NB4 (cell line): ENCODE data around the genes C2CD6, MPP4 and ABI2.

DNA sequence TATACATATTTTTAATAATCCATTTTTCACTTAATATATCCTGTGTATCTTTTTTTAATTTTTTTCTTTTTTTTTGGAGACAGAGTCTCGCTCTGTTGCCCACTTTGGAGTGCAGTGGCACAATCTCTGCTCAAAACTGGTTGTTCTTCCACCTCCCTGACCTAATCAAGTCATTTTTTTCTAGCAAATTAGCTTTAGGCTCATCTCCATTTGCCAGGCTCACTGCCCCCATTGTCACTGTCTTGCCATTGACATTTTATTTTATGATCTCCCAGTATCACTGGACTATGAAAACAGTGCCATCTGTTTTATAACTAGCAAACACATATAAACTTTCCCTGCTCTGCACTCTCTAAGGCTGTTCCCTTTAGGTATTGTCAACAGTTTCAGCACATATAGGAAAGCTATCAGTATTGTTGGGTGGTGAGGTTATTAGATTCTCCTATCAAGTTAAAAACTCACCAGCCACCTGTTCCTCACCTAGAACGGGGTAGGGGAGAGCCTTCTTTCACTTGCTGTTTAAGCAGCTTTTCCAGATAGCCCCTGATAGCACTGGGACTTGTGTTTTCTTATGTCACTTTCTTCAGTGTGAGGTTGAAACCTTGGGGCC is 32.4 kb downstream of the CFLAR start:
- RRBS: no CpG with 5 or more reads among the region's 2 CpGs

DNA sequence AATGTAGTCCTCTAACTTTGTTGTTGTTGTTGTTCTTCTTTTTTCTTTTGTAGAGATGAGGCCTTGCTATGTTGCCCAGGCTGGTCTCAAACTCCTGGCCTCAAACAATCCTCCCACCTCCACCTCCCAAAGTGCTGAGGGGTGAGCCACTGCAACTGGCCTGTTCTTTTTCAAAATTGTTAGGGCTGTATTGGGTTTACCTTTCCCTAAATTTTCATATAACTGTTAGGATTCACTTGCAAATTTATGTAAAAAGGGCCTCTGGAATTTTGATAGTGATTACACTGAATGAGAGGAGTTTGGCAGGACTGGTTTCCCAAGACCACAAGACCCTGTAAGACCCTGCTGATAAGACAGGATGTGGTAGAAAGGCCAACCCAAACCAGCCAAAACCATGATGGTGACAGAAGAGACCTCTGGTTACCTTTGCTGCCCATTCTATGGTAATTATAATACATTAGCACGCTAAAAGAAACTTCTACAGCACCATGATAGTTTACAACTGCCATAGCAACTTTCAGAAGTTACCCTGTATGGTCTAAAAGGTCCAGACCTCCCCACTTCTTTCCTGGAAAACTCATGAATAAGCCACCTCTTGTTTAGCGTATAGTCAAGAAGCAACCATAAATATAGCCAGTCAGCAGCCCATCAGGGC is 8.3 kb upstream of the CASP10 start:
- RRBS: no CpG with 5 or more reads among the region's 2 CpGs

DNA sequence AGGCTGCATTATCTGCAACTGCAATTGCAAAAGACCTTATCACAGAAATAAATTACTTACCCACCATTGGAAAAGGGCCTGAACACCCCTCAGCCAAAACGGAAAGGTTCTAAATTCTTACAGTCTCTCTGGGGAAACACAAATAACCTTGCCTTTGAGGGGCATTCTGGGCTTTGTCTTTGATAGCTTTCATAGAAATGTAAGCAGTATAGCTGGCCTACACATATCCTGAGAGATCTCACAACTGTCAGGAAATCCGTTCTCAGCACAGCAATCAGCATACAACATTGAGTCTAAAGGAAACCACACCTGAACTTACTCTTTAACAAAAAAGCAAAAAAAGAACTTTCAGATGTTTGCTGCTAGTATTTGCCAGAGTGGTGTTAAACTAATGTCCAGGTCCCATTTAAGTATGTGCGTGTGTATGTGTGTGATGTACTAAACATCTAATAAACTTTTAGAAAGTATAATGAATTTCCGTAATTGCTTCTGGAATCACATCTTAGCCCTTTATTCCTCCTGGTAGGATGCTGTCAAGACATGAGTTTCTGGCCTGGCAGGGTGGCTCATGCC is 8.7 kb downstream of the CASP10 start:
- RRBS: no CpG with 5 or more reads among the region's 4 CpGs

GRCh38 chr2:201219226-201219747 is 36.3 kb downstream of the CASP10 start:
- RRBS: no CpG with 5 or more reads among the region's 4 CpGs

DNA sequence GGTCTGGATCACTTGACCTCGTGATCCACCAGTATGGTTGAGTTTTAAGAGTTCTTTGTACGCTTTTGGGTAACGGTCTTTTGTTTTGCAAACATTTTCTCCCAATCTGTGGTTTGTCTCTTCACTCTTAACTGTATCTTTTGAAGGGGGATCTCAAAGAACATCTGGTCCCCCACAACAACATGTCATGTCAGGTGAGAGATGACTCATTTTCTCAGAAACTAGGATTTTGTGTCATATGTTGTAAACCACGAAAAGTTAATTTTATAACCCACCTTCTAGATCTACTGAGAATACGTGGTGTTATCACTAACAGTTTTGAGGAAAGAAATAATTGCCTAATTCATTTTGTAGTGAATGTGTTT is 7.9 kb upstream of the CASP8 start:
- RRBS: no CpG with 5 or more reads among the region's 5 CpGs

DNA sequence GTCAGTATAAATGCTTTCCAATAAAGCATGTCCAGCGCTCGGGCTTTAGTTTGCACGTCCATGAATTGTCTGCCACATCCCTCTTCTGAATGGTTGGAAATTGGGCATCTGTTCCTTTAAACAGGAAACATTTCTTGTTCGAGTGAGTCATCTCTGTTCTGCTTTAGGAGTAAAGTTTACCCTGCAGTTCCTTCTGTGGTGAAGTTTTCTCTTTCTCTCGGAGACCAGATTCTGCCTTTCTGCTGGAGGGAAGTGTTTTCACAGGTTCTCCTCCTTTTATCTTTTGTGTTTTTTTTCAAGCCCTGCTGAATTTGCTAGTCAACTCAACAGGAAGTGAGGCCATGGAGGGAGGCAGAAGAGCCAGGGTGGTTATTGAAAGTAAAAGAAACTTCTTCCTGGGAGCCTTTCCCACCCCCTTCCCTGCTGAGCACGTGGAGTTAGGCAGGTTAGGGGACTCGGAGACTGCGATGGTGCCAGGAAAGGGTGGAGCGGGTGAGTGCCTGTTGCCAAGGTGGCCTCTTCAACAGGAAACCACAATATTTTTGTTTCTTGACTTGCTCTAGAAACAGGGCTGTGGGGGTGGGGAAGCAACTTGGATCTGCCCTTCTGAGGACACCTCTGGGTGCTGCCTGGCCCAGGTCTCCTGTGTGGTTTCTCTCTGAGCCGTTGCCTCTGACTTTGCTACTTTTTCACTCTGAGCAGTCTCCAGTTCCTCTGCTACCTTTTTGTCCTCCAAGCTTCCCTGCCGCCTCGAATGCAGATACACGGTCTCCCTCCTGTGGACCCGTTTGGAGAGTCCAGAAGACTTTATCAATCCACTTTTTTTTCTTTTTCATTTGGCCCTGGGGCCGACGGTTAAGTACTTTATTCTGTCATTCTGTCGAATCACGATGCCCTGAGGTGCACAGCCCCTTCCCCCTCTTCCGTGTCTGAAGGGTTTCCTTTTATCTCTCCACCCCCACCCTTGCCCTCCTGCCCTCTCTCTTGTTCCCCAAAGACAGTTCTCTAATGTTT is 2.1 kb upstream of the CASP8 start:
- RRBS: no CpG with 5 or more reads among the region's 19 CpGs

DNA sequence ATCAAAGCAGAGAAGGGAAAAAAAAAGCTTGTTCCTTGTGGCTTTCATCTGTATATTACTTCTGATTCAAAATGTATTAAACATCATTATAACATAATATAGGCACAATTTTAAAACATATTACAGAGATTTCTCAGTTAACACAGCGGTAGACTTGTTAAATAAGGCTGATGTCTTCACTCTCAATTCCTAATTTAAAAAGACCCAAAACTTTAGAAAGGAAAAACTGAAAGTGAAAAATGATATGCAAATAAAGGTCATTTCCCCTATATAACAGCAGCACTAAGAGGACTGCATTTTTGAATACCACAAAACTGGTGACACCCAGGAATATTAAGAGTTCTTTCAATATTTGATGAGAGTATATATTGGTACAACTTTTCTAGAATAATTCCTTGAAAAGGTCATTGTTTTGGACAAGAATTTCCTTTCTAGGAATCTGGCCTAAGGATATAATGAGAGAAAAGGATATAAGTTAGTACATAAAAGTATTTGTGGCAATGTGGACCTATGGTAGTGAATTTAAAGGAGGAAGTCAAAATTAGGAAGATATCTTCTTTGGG is 46.1 kb downstream of the C2CD6 start:
- RRBS: no CpG with 5 or more reads among the region's 1 CpG

DNA sequence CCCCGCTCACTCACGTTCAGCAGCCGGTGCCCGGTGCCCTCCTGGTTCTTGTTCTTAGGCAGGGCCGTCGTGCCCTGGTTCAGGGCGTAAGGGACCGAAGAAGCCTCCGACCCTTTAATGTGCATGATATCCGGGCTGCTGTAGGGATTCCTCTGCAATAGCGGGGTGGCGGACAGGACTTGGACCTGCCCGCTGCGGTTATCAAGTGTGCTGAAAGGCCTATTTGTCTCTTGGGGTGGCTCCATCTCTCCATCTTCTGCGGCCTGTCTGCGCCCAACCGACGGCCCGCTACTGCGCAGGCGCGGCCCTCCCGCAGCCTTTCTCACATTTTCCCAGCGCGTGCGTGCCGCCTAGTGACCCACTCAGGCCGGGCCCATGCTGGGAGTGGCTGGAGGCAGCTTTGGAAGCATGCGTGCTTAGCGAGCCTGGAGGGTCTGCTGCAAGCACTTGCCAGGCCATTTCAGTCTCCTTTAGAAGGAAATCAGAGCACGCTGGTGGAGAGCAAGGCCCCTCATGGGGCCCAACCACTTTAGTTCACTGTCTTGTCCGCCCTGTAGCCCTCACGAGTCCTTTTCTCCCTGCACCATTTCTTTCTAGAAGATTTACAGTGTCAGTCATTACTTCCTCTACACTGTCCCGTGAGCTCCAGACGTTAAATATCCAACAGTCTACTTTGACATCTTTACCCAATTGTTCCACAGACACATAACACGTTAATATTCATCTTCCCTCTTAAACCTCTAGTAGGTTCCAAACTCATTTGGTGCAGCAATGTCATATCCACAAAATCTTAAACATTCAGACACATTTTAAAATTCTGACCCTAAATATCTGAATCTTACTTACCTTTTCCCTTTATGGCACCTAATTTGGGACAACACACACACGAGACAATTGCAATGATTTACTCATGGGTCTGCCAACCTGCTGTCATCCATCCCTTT is at the start of gene C2CD6:
TSS of gene C2CD6 (minus strand) at position 293 of the 944 bp plus-strand sequence.
- RRBS: 95% methylated on average over 4 of the region's 37 CpGs

DNA sequence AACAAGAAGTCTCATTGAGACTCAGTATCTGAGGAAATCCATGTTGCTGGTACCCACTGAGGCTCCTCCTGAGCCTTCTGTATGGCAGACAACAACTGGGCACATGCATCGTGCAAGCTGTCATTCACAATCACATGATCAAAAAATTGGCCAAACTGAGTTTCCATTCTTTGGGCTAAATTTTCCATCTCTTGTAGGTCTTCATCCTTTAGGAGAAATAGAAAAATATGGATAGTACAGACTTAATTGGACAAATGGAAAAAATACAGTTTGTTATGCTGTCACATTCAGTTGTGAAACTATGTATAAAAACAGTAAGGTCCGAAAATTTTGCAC is 1.9 kb upstream of the TMEM237 start:
- RRBS: no CpG with 5 or more reads among the region's 2 CpGs

DNA sequence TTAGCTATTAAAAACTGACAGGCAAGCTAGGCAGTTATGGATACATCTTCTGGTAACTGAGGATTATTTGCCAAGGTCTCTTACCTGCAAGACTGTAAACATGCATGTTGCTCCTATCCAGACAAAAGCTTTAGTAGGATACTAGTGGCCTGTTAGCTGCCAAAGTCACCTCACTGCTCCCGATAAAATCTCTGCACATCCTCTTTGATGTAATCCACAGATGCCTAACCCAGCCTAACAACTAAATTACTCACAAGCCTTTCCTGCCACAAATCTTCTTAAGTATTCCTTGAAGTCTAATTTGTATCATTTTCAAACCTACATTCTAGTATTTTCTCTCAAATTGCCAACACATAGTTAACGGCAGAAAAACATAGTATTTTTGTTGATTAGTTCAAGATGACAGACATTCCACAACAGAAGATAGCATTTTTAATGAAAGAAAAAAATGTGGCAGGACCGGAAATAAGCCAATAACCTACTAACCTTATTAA is at the start of gene MPP4:
TSS of gene MPP4 (minus strand) at position 142 of the 494 bp plus-strand sequence.
- RRBS: no CpG with 5 or more reads among the region's 3 CpGs

- RRBS: no CpG with 5 or more reads among the region's 2 CpGs
Measured at GRCh38 chr2:201723170-201723677, 24.8 kb upstream of the MPP4 start.

DNA sequence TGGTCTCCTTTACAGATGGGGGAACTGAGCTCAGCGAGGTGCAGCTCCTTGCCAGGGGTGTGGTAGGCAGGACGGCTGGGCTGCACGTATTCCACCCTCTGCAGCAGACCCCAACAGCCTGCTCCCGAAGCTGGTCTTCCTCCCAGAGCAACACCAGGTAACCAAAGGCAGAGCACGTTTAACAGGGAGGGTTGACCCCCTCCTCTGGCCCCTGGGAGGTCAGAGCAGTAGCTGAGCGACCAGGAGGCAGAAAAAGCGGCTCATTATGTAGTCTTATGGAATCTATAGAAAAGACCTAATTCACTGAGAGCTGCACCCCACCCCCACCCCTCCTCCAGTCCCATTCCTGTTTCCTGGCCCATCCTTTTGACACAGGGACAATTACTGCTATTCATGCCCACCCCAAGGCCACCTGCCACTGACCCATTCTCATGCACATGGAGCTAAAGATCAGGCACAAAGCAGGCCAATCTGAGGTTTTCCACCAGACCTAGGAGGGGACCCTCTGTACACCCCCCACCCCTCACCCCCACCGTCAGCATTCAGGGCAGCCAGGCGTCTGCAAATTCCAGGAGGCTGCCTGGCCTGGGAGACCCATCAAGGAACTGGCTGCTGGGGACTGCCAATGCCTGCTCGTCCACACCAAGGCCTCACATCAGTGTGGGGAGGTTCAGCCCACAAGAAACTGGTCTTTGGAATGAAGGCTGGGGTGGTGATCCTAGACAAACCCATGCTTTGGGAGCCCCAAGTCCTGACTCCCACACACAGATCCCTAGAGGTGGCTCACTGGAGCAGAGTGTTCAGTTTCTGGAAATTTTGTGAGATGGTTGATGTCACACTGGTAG is 60.8 kb upstream of the FZD7 start:
- RRBS: no CpG with 5 or more reads among the region's 10 CpGs

- RRBS: no CpG with 5 or more reads among the region's 2 CpGs
Measured at GRCh38 chr2:202161175-202161396, 77.3 kb downstream of the SUMO1 start.

GRCh38 chr2:202187600-202188024 is 50.8 kb downstream of the SUMO1 start:
- RRBS: no CpG with 5 or more reads among the region's 1 CpG

DNA sequence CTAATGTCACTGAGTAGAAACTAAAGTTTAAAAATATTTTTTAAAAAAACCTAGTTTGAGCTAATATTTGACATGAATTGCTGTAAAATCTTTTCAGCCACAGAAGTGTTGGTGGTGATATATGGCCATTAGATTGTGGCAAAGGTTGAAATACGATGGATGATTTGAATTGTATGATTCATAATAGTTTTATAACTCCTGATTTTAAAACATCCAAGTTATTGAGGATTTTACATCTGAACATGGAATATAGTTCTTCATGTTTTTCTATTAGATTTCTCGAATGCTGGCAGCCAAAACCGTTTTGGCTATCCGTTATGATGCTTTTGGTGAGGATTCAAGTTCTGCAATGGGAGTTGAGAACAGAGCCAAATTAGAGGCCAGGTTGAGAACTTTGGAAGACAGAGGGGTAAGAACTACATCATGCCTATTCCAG is 31.6 kb downstream of the NOP58 start:
- RRBS: no CpG with 5 or more reads among the region's 4 CpGs

DNA sequence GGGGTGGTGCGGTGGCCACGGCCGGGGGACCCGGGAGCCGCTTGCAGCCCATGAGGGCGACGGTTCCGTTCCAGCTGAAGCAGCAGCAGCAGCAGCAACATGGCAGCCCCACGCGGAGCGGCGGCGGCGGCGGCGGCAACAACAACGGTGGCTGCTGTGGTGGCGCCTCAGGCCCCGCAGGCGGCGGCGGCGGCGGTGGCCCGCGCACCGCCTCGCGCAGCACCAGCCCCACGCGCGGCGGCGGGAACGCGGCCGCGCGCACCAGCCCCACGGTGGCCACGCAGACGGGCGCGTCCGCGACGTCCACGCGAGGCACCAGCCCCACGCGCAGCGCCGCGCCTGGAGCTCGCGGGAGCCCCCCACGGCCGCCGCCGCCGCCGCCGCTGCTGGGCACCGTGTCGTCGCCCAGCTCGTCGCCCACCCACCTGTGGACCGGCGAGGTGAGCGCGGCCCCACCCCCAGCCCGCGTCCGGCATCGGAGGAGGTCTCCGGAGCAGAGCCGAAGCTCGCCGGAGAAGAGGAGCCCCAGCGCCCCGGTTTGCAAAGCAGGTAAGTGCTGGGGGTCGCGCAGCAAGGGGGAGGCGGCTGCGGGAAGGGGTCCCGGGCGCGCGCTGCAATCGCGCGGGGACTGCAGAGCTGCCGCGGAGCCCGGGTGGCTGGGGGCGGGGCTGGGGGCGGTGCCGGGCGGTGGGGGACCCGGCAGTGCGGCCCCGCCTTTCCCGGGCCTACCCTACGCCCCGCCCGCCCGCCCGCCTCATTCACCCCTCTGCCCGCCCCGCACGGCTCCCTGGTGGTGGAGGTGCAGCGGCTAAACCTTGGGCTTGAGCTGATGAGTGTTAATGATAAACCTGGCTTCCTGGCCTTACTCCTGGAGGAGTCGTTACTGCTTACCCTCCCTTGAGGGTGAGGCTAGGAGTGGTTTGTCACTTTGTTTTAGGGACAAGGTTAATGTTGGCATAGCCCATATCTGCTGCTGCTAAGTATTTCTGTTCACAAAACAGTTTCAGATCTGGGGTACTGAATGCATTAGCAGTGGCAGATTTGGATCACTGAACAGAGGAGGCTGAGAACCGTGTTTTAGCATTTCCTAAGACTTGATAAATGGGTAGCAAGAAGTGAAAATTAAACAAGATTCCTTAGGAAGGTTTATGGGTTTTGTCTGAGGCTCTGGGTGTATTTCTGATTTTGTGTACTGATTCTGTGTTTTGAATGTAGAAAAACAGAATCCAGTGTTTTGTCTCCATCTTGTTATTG is 898 bp downstream of the FAM117B start:
- RRBS: under 1% methylated on average over 22 of the region's 115 CpGs

GRCh38 chr2:202766137-202766873 is 105.3 kb downstream of the ICA1L start:
- RRBS: no CpG with 5 or more reads among the region's 5 CpGs

DNA sequence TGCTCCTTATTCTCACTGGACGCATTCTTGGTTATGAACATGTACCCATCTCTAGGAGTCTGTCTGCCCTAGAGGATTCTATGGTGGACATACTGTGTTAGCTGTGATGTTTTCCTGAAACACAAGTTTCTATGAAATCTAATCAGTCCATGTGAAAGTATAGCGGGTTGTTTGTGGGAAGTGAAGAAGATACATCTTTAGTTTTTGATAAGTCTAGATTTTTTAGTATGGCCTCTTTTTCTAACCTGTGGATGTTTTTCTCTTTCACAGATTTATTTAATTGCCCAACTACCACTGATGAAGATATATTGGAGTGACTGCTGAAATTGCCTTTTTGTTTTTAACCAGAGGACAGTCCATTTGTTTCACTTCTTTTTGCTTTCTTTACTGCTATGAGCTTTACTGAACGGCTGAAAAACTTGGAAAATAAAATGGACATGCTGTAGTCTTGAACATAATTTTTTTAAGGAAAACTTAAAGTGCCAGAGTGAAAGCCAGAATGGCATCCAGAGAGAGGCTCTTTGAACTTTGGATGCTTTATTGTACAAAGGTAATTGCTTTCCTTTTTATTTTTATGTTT is 1.3 kb downstream of the NBEAL1 start:
- RRBS: no CpG with 5 or more reads among the region's 3 CpGs

DNA sequence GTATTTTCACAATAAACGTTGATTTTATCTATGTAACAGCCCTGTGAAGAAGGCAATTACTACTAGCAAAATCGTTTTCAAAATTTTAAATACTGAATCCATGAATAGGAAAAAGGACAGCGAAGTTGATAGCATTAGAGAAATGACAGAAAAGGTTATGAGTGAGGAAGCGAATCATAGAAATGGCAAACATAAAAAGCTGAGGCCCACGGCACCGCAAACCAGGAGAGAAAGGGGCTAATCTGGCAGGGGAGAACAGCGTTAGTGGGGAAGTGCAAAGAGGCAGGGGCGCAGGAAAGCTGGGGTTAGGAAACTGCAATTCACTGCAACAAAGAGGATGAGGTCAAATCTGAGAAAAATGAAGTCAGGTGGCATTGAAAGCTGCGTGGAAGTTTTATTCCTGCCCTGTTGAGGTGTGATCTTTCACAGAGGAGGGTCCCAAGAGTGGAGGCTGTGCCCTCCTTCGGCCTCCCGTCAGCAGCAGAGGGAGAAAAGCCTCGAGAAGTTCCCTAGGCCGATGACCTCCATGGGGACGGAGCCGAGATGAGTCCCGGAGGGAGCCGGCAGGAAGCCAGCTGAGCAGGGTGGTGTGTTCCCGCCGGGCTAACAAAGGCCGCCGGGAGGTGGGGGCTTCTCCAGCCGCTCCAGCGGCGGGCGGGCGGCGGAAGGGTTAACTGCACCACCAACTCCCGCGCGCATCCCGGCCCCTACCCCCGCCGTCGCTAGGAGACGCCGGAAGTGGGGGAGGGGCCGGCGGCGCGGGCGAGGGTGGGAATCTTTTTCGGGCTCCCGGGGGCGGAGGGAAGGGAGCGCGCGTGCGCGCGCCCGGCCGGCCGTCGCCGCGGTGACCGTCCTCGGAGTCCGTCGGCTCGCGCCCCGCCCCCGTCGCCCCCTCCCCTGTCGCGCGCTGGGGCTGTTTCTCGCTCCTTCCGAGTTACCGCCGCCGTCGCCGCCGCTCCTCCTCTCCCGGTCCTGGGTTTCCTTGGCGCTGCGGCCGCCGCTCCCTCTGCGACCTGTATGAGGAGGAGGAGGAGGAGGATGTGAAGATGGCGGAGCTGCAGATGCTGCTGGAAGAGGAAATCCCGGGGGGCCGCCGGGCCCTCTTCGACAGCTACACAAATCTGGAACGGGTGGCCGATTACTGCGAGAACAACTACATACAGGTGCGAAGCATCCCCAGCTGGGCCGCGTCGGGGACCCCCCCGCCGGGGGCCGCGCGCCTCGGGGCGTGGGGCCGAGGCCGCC is at the start of gene ABI2:
TSS of gene ABI2 (plus strand) at position 926 of the 1,245 bp plus-strand sequence.
- RRBS: under 1% methylated on average over 30 of the region's 103 CpGs

DNA sequence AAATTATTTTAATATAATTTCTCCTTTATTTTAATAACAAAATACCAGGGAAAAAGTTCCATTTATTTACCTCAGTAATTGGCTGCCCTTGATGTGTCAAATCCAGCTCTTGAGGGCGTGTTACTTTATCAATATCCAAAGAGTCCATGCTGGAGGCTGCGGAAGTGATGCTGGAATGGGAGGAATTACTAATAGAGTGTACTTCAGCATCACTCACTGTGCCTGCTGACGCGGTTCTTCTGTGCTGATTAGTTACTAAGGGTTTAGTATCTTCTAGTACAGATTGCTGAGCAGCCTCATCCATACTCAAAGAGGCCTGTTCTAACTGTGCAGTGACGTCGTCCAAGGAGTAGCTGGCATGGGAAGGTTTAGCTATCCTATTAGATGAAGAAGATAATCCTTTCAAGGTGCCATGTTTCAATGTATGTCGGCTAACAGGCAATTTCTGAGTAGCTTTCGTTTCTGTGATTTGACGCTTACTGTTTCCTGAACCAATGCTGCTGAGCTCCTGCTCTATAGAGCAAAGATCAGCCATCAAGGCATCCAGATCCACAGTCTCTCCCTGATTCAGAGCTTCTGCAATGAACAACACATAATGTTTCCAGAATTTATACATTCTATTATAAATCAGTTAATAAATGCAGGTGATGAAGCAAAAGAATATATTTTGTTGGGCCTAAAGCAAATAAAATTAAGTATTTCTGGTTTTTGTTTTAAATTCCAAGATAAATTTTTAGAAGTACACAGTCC is 45.4 kb downstream of the RAPH1 start:
- RRBS: no CpG with 5 or more reads among the region's 9 CpGs